Mononuclear cell (primary cell): Measurements from ENCODE around the genes TANC2 and LIMD2.

GRCh38 chr17:61251965-61252582 lies 147.6 kb upstream of the TBX2 start:
- RRBS = no CpG with 5 or more reads among the region's 9 CpGs

- RRBS = 3% methylated on average over 7 of the region's 38 CpGs
Measured at GRCh38 chr17:61416680-61417431, 17.2 kb downstream of the TBX2 start.

GRCh38 chr17:61456099-61456510 lies 3.9 kb downstream of the TBX4 start:
- RRBS = 3% methylated on average over 3 of the region's 20 CpGs

DNA sequence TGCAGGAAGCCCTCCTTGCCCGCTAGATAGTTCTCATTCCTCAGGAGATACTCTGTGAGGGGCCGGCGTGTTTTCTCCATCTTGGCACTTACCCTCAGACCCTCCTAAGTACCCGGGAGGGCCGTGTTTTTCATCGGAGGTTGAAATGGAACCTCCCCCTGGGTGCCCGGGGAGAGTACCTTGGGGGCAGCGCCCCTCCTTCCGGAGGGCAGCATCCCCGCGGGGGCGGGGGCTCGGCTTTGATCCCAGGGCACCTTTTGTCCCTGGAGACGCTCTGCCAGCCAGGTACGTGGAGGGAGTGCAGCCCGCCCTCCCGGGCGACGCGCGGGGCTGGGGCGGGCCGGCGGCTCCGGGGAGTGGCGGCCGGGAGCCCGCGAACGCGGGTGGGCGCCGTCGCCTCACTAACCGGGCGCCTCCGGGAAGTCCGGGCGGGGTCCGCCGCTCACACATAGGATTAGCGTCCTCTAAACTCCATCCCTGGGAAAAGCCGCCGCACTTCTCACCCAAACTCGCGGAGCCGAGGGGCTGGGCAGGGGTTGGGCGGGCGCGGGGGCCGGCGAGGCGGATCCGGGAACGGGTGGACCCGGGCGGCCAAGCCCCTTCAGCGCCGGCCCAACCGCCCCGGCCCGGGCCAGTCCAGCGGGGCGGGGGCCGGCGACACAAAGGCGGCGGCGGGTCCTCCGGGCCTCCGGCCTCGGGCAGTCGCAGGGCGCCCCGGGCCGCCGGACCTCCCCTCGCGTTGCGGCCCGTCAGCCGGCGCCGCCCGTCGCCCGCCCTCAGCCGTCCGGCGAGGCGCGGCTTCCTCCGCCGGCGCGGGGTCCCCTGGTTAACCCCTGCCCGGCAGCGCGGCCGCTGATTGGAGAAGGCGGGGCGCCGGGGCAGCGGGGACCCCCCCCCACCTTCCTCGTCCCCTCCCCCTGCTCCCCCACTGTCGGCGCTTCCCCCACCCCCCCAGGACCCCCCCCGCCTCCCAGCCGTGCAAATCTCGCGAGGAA lies 531 bp upstream of the TLK2 start:
- RRBS = under 1% methylated on average over 20 of the region's 111 CpGs

- RRBS = no CpG with 5 or more reads among the region's 6 CpGs
Measured at GRCh38 chr17:62759927-62760458, 48.1 kb downstream of the MARCHF10 start.

GRCh38 chr17:62811878-62812314 lies 3.8 kb upstream of the MARCHF10 start:
- RRBS = no CpG with 5 or more reads among the region's 1 CpG

- RRBS = 1% methylated on average over 49 of the region's 95 CpGs
Measured at GRCh38 chr17:62966174-62966764, at the start of gene TANC2. TANC2 (plus strand) TSS chr17:62966235.

- RRBS = no CpG with 5 or more reads among the region's 2 CpGs
Measured at GRCh38 chr17:63597508-63597850, 3.2 kb upstream of the TACO1 start.

DNA sequence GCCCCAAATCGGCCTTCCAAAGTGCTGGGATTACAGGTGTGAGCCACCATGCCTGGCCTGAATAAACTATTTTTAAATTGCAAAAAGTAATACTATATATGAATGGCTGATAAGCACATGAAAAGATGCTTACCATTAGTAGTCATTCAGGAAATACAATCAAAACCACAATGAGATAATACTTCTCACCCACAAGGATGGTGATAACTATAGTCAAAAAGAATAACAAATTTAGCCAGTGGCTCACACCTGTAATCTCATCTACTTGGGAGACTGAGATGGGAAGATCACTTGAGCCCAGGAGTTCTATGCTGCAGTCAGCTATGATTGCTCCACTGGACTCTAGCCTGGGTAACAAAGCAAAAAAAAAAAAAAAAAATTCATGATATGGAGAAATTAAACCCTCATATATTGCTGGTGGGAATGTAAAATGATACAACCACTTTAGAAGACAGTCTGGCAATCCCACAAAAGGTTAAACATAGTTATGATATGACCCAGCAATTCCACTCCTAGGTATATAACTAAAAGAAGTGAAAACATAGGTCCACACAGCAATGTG lies 2.3 kb upstream of the TACO1 start:
- RRBS = no CpG with 5 or more reads among the region's 1 CpG

DNA sequence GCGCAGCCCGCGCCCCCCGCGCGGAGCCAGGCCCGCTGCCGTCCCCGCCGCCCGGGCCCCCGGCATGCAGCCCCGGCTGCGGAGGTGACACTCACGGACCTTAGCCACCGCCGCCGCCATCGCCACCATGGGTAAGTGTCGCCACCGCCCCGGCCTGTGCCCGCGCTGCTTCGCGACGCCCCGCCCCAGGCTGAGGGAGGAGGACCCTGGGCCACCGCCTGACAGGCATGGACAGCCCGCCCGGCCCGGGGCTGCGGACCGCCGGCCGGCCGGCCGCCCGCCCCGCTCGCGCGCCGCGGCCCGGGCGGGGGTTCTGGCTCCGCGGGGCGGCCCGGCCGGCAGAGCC lies 389 bp downstream of the MAP3K3 start:
- RRBS = 1% methylated on average over 25 of the region's 52 CpGs

DNA sequence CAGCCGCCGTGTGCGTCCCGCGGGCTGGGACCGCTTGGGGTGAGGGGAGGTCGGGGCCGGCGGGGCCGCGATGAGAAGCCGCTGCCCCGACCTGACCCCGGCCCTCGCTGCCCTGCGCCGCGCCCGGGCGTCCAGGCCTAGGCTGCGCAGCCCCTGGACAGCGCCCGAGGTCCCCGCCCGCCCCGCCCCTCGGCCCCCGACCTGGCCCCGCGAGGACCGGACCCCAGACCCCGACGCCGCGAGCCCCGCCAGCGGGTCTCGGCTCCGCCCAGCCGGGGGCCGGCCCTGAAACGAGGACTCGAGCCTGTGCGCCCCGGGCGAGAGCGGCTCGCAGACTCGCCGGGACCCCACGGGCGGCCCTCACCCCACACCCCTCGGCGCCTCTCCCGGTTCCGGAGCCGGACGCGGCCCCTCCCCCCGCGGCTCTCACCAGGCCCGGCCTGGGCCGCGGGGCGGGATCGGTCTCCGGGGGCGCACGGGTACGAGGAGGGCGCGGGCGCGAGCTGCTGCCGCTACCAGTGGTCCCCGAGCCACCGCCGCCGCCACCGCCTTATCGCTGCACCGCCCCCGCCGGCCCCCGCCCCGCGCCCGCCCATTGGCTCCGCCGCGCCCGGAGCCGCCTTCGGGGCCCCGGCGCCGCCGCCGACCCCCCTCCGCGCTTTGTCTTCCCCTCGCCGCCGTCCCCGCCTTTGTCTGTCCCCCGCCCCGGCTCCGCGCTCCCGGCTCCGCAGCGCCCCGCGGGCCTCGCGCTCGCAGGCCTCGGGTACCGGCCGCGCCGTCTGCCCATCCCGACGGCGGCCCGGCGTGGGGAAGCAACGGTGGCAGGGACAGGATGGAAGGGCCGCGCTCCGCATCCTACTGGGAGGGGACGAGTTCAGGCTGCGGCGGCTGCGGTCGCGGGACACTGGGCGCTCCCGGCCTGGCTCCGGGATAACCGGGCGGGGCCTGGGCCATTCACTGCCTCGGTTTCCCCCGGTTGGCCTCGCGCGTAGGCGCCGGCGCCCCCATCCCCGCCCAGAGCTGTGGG lies at the start of gene LIMD2:
Gene LIMD2, minus strand, starts transcription at position 524 of the 1,027 bp plus-strand sequence.
- RRBS = 2% methylated on average over 100 of the region's 151 CpGs

- RRBS = no CpG with 5 or more reads among the region's 17 CpGs
Measured at GRCh38 chr17:63830517-63831201, 3.2 kb upstream of the FTSJ3 start.

GRCh38 chr17:63843378-63843905 lies 957 bp upstream of the SMARCD2 start:
- RRBS = no CpG with 5 or more reads among the region's 19 CpGs

DNA sequence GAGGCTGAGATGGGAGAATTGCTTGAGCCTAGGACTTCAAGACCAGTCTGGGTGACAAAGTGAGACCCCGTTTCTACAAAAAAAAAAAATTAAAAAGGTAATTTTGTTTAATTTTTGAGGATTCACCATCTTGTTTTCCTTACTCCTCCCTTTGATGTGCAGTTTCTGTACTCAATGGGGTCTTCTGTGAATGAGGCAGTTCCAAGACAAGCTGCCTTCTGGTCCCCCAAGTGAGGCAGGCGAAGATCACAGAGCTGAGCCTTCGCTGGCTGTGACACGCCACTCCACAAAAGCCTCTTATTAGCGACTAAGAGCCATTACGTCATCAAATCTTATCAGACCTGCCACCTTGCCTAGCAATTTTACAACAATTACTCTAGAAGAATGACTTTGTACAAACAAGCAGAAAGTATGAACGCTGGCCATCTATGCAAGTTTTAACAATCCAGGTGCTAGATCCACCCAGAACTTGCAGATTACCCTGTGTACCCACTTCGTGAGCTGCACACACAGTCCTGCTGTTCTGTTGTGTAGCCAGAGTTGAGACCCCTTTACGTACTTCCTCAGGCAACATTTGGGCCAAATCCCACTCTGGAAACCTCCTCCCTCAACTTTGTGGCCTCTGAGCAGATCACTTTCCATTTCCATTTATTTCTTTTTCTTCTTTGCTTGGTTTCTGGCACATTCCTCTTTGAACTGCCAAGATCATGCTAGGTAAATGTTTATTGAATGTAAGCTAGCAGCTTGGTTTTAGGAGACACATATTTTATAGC lies 3.8 kb upstream of the ICAM2 start:
- RRBS = no CpG with 5 or more reads among the region's 9 CpGs

DNA sequence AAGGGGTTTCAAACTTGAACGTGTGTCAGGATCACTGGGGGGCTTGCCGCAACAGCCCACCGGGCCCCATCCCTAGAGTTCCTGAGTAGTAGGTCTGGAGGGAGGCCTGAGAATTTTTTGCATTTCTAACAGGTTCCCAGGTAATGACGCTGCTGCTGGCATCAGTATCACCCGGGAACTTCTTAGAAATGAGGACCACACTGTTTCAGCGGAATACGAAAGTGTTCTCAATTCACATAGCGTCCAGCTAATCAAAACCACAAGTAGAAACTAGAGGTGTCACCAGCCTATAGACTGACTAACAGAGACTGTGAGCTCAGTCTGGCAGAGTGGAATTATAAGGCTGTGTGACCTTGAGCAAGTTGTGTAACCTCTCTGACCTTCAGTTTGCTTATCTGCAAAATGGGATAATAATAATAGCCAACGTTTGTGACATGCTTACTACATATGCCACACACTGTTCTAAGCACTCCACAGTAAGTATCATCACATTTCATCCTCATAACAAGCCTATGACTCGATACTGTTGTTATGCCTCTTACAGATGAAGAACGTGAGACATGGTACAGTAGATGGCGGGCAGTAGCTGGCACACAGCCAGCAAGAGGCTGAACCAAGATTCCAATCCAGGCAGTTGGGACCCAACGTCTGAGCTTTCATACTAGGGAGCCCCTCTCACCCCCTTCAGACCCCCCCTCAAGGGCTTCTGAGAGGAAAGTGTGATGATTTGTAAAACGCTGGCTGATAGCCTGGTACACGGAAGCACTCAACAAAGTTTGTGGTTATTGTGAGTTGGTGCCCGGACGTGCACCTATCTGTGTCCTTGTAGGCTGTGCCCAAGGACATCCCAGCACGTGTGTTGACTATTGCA lies 4.6 kb upstream of the ICAM2 start:
- RRBS = 38% methylated on average over 1 of the region's 18 CpGs

DNA sequence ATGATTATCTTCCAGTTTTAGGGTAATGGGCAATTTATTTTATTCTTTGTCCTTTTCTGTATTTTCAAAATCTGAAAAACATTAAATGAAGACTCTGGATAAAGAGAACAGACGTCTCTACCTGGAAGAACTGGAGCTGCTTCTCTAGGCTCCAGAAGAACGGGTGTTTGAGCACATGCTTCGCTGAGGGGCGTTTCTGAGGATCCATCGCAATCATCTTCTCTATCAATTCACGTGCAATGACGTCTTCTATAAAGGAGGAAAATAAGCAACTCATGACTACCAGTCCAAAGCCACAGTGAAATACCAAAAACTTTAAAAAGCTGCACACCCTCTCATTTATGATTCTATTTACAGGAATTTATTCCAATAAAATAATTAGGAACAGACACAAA lies 27.3 kb upstream of the ICAM2 start:
- RRBS = no CpG with 5 or more reads among the region's 7 CpGs

DNA sequence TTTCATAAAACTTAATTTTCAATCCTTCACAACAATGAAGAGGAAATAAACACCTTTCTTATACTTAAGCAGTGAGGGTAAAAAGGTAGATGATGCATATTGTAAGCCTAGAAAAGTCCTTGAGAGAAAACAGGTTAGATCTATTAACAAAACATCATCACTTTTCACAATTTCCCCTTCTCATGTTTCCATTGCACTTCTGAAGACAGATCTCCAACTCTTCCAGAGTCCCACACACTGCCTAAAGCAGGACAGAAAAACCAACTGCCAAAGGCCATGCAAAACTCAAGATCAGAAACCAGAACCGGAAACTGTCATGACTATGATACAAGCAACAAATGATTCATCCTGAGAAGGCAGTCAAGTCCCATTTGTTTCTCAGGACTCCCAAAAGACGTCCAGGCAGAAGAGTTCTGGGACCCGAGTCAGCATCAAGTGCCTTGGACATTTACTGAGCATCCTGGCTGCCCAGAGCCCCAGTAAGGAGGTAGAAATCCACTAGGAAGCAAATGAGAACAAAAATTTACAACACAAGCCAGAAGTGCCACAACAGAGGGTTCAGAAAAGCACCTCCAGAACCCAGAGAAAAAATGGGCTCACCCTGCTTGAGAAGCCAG lies 38.9 kb downstream of the ERN1 start:
- RRBS = no CpG with 5 or more reads among the region's 3 CpGs

DNA sequence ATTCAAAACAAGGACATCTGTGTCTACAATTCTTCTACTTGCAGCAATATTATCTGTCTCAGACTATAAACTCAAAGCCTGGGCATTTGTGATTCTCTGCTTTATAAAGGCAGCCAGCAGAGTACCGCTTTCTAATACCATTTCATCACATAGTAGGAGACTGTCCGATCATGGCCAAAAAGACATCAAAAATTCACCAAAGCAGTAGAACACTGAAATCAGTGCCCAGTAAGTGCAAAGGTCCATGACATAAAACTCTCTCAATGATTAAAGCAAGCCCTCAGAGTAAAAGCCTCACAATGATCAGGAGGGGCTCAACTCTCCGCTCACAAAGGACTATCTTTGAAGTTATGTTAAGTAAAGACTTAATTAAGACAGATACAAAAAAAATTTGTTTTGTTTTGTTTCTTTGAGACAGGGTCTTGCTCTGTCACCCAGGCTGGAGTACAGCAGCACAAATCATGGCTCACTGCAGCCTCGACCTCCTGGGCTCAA lies 23.0 kb downstream of the ERN1 start:
- RRBS = no CpG with 5 or more reads among the region's 4 CpGs

DNA sequence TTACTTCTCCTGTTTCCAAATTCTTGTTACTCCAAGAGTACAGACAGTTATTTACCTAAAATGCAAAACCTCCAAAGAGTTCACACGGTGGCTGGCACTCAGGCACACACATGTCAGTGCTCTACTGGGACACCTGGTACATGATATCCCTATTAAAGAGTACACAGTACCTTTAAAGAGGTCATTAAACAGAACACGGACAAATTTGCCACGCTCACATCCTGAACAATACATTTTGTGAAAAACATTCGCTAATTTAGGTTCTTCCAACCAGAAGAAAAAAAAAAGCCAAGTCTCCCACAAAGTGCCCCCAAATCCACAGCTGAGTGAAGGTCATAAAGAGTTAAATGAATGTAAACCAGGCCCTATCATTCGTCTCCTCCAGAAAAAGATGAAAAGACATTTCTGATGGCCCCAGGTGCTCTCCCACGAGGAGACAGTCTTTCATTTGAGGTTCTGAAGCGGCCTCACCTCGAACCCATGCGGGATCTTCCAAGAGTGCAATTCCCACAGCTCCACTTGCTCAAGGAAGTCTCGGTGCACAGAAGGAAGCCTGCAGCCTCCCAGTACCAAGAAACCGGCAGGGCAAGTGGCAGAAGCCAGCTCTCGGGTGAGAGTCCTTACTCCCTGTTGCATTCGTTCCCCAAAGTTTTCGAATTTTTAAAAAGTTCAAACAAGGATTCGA lies 974 bp downstream of the ERN1 start:
- RRBS = no CpG with 5 or more reads among the region's 15 CpGs

DNA sequence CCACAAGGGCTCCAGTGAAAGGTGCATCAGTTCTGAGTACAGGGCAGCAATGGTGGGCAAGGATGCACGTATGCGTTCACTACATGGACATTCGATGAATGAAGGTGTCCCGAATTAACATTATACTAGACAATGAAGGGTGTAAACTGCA lies 17.0 kb upstream of the ERN1 start:
- RRBS = no CpG with 5 or more reads among the region's 4 CpGs